Vein endothelial cell (primary cell): Measurements from ENCODE around the gene EXOC4.

DNA sequence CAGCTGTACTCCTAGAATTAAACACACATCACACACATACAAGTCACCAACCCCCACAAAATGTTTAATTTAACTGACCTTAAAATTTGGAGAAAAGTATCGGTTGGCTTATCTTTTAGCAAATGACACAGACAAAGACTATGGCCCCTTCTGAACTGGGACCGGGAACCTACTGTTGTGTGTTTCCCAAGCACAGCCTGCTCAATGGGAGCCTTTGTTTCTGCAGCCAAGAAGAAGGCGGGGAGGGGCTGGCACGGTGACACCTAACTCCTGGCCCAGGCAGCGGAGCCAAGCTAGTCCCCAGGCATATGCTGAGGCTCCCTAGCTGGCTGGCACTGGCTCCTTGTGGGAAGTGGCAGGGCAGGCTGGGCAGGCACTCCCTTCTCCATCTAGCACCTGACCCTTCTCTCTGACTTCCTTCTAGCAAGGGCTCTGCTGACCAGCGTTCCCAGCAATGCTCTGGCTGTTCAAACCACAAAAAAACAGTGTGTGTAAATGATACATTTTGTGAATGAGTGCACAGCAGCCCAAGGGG, 325.0 kb downstream of the PLXNA4 start:
- CAGE, long polyA plus RNA, result no peak

DNA sequence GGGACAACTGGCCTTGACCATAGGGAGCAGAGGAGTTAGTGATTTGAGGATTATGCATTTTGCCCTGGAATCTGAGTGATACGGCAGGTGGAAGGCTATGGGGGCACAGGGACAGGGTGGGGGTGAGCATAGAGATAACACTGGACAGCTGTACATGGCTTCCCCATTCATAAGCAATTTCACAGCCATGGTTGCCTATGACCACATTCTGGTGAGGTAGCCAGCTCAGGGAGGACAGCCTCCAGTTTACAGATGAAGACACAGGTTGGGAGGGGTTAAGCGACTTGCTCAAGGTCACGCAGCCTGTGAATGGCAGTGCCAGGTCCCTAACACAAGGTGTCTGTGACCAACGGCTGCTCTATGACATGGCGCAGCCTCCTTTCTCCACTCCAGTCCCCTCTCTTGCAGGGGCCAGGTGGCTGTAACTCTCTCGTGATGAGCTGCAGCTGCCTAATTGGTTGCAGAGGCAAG, 319.5 kb downstream of the PLXNA4 start:
- CAGE, long polyA plus RNA, result no peak

DNA sequence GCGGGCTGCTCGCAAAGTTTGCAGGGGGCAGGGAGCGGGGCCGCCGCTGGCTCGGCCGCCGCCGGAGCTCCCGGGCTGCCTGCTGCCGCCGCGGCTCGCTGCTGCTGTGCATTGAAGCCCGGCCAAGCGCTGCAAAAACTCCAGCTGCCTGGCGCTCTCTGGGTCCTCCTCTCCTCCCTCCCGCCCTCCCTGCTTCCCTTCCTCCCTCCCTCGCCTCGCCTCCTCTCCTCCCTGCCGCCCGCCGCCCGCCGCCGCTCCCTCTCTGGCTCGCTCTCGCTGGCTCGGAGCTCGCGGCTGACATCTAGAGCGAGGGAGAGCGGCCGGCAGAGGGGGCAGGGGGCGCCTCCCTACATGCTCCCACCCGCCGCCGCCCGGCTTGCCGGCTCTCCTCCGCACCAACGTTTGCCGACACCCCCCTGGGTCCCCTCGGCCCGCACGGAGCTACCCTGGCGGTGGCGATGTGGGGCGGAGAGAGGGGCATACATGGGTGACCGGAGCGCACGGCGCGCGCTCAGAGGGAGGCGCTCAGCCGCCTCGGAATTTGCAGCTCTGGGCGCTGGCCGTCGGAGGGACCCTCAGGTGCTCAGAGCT, 1.0 kb upstream of the PLXNA4 start:
- CAGE, long polyA plus RNA, result no peak

GRCh38 chr7:133252695-133253512, at the start of gene EXOC4:
TSS of gene EXOC4 (plus strand) at chr7:133253078.
- CAGE, long polyA plus RNA, result no peak

DNA sequence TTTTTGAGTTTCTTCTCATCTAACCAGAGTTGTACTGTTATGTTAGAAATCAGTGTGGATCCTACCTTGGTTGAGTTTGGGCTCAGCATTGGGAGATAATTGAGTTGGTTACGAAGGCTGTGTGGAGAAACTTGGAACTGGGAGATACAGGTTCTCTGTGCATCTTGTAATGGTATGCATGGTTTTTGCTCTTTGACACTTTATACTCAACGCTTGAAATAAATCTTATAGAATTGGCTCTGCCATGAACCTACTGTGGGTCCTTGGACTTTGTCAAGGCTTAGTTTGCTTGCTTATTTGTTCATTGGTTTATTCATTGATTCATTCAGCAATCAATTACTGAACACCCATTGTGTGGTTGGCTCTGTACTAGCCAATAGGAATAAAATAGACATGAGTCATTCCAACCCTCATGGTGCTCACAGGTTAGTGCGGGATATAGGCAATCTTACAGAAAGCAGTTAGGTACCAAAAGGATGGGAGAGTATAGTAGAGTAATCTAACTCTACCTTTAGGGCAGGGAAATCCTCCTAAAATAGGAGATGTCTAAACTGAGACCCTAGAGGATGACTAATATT, 404.7 kb downstream of the EXOC4 start:
- CAGE, long polyA plus RNA, result no peak

- CAGE, long polyA plus RNA, result no peak
Measured at GRCh38 chr7:133903226-133904044, 223.7 kb upstream of the LRGUK start.

GRCh38 chr7:133947425-133948056, 179.6 kb upstream of the LRGUK start:
- CAGE, long polyA plus RNA, result no peak

GRCh38 chr7:134064434-134065293, 62.5 kb upstream of the LRGUK start:
- CAGE, long polyA plus RNA, result no peak

GRCh38 chr7:134353293-134353879, 36.7 kb upstream of the SLC35B4 start:
- CAGE, long polyA plus RNA, result no peak

- CAGE, long polyA plus RNA, result no peak
Measured at GRCh38 chr7:134418894-134419390, 40.0 kb downstream of the AKR1B1 start.

GRCh38 chr7:134562914-134563527, 14.1 kb downstream of the AKR1B15 start:
- CAGE, long polyA plus RNA, result no peak

DNA sequence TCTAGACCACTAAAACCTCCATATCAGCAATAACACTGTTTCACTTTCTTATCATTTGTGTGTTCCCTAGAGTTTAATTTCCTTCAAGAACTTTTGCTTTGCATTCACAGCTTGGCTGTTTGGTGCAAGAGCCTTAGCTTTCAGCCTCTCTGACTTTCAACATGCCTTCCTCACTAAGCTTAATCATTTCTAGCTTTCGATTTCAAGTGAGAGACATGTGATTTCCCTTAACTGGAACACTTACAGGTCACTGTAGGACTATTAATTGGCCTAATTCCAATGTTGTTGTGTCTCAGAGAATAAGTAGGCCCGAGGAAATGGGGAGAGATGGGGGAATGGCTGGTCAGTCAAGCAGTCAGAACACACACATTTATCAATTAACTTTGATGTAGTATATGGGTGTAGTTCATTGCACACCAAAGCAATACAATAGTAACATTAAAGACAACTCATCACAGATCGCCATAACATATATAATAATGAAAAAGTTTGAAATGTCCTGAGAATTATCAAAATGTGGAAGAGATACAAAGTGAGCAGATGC, 10.6 kb upstream of the BPGM start:
- CAGE, long polyA plus RNA, result no peak

DNA sequence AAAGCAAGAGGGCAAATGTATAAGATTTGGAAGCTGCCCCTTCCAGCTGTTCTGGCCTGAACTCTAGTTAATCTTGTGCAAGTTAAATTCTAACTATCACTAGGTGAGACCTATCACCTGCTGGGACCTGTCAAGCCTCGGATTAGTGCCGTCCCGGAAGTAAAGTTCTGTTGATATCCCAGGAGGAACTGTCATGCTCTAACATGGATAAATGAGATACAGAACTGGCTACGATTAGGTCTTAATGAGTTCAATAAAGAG, 1.2 kb upstream of the BPGM start:
- CAGE, long polyA plus RNA, result no peak

DNA sequence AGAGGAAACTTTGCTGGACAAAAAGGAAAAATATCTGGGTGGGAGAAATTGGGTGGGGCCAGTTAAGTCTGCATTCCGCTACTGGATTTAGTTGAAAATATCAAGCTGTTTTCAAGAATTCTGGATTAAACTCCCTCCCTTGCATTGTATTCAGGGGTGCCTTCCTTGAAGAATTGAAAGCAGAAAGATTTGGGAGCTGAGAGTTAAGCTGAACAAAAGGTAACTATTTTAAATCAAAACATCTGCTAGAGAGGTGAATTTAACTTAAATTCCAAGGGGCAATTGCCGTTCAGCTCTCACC, 34.1 kb upstream of the CALD1 start:
- CAGE, long polyA plus RNA, result no peak

DNA sequence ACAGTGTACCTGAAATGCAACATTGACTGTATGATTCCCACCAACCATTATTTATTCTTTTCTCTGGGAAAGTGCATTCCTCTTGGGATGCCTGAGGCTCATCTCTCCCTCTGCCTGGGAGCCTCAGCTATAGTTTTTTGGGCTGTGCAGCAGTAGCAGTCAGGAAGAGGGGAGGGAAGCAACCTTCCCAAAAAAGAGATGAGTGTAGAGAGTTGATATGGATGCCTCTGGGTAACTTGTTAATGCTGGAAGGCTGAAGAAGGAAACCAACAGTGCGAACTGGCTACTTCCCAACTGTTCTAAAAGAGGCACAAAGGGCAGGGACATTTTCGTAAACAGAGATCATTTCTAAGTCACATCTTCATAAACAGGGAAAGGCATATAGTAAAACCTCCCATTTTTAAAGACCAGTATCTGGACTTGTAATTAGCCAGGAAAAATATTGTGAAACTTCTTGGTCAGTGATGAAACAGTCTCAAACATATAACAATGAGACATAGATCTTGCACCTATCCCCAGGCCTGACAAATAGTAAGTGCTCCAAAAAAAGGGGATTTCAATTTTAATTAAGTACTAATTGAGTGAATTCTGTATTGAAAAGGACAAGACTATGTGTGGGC, 1.3 kb upstream of the CALD1 start:
- CAGE, long polyA plus RNA, result no peak

DNA sequence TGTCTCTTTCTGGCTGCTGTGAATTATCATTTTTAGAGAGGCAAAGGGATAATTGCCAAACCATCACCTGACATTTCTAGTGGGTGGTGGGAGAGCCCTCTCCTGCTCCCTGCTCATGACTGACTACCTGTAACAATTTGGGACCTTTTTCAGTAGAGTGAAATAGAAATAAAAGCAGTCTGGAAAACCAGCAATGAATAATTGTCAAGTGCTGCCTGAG, 52.8 kb downstream of the CALD1 start:
- CAGE, long polyA plus RNA, result no peak

GRCh38 chr7:134892780-134893325, 93.5 kb upstream of the AGBL3 start:
- CAGE, long polyA plus RNA, result no peak

DNA sequence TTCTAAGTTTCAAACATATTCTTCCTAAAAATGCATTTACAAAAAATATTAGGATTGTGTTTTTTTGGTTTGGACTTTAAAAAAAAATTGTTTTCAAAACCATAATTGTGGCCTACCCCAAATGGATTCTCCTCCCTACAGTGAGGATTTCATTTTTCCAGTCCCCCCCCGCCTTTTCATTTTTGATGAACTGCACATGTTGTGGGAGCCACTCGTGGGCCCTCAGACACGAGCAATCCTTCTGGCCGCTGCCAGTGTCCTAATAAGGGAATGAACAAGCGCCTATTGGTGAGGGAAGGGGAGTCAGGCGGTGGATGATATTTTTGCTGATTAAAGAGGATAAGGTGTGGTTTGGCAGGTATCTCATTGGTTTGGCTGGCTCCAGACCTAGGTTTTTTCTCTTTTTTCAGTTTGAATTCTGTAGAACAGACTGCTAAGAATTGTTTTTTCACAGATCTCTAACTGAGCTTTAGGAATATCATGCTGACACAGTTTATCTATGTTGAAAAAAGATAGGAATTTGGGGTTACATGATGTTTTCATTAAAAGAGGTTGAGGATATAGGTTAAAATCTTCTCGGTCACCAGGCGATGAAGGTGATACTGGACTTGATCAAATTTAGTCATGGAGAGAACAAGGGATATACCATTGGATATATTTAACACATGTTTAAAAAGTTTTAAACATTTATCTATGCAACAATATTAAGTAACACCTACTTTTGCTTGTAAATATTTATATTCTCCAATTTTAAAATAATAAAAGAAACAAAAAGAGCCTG, 78.5 kb upstream of the AGBL3 start:
- CAGE, long polyA plus RNA, result no peak

- CAGE, long polyA plus RNA, result no peak
Measured at GRCh38 chr7:134932646-134933861, 53.3 kb upstream of the AGBL3 start.

GRCh38 chr7:134954402-134954974, 31.8 kb upstream of the AGBL3 start:
- CAGE, long polyA plus RNA, result no peak